ENCODE measurements around a stretch of chr2.

DNA sequence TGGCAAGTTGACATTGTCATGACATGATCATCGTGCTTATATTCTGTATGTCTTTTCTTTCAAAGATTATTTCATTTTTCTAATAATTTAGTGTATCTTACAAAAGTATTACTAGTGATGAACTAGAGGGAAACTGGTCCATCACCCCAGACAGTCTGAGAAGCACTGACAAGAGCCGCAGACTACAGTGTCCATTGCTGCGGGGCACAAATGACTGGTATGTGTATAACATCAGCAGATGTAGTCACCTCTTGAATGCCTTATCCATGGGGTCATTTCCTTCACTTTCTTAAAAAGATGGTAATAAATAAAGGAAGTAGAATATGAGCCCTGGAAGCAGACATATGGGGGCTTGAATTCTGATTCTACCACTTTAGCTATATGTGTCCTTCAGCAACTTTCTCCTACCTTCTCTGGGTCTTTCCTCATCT is 29.6 kb downstream of the NEMP2 start:
- PRO-cap, result no peak
- RRBS, result no CpG with 5 or more reads among the region's 3 CpGs

DNA sequence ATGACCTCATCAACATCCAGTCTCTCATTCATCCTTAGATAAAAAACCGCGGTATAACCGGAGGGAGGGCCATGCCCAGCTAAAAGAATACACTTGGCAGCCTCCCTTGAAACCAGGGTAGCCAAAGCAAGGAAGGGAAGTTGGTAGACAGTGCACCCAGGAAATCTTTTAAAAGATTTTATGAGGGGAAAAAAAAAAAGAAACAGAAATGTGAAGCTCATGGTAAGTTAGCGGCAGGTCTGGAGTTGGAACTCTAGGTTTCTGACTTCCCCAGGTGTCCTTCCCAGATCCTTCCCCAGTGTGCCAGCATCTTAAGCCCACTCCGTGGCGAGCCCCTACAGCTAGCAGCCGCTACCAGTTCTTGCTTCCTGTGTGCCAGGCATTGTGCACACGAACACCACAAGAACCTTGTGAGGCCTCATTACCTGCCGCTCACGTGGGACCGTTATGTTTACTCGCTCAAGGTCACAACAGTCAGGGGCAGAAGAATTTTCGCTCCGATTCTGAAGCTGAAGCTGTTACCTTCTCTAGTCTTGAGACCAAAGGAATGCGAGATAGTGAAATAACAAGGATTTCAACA is 845 bp downstream of the NEMP2 start:
- PRO-cap, result bidirectional peak, plus-strand start outside the sequence, minus-strand start at position 420 of the sequence
- RRBS, result no CpG with 5 or more reads among the region's 15 CpGs

GRCh38 chr2:190679780-190680203 is 30.9 kb downstream of the NAB1 start:
- PRO-cap, result no peak
- RRBS, result no CpG with 5 or more reads among the region's 7 CpGs

DNA sequence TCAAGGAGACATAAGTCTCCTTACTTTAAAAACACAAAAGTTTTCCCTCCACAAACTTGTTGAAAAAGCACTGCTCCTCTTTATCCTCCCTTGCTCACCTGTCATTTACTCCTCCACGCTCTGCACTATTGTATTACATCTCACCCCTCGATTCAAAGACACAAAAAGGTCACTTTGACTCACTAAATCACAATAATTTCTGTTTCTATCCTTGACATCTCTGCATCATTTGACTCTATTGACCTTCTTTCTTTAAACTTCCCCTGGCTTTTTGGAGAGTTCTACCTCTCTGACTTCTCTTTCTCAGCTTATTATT is 35.0 kb upstream of the GLS start:
- PRO-cap, result no peak
- RRBS, result no CpG with 5 or more reads among the region's 2 CpGs

GRCh38 chr2:190896815-190897363 is 16.3 kb downstream of the GLS start:
- PRO-cap, result no peak
- RRBS, result no CpG with 5 or more reads among the region's 11 CpGs

DNA sequence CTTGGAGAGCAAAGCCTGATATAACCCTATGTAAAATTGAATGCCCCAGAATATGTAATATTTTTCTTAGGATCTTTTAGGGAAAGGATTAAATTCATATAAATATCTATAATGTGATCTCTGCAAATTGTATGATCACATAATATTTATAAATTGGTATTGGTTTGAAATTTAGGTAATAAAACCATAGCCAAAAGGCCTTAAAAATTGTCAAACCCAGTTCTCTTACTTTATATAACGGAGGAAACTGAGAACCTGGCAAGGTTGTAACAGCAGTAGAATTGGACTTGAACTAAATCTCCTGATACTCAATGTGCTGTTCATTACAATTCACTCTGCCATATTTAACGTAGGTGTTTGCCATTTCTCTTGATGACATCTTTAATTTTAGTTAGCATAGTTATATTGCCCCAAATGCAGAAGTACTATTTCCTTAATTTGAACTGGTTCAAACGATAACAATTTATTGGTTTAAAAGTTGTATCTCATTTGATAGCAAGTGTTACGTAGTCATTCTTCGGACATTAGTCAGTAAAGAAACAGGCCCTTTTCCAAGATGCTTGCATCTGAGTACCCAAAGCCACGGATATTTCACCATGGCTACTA is 31.9 kb downstream of the GLS start:
- PRO-cap, result no peak
- RRBS, result no CpG with 5 or more reads among the region's 6 CpGs

DNA sequence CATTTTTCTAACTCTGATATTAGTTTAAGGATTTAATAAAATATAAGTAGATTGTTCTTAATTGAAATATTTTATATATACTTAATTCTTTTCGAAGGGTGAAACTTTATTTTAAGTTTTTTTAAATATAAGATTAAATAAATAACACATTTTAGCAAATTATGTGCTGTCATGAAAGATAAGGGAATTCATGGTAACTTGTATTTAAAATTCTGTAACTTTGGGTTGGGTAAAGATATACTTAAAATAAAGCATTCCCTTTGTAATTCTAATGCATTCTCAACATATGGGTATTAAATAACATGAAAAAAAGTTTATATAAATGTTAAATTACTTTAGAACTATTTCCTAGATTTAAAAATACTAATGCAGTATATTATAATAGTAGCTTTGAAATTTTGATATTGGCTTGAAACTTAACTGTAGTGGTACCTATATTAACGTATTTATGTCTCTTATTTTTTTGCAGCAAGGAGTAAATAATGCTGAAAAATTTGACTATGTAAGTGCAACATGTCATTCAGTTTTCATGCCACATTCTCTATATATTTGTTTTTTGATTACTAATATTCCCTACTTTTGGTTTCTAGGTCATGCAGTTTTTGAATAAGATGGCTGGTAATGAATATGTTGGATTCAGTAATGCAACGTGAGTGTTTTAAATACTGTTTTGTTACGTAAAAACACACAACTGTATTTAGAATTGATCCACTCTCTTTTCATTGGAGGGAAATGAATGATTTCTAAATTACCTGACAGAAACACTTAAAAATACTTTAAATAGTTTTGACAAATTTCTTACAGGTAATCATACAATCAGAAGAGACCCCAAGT is 40.2 kb downstream of the GLS start:
- PRO-cap, result no peak
- RRBS, result no CpG with 5 or more reads among the region's 4 CpGs

GRCh38 chr2:190934858-190935442 is 54.3 kb downstream of the GLS start:
- PRO-cap, result no peak
- RRBS, result no CpG with 5 or more reads among the region's 2 CpGs

DNA sequence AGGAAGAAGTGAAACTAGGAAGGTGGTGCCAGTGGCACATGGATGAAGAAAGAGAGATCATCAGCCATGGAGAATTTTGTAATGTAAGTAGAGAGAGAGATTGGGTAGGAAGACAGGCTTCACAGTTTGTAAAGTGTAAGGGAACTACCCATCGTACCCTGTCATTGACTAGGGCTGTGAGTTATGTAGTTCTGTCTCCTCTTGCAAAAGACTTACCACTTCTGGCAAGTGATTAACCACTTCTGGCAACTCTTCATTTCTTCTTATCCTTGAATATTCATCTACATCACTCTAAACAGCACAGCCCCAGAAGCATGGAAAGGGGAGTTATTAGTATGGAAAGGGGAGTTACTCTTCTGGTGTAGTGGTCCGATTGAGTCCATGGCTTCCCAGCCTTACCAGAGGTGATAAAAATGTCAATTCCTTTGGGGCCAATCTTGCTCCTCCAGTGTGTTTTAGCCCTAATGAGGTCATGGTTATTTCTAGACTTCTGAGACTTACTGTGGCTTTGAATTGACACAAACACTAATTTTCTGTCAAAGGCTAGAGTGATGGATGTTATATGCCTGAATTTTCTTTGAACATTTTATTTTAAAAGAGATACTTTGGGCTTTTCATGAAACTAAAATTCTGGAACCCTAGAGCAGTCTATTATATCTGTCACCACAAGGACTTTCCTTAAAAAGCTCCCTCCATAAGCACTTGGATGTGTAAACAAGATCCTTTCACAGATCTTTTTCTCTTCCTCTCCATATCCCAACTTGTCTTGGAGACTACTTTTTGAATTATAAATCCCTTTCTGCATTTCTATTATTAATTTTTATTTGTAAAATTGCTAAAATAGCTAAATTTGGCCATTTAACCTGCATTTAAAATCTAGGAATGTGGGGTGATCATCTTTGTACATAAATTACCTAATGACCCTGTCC is 51.8 kb downstream of the STAT1 start:
- PRO-cap, result no peak
- RRBS, result no CpG with 5 or more reads among the region's 2 CpGs

- PRO-cap, result no peak
- RRBS, result no CpG with 5 or more reads among the region's 5 CpGs
Measured at GRCh38 chr2:190963906-190964728, 49.9 kb downstream of the STAT1 start.

GRCh38 chr2:190986124-190987112 is 27.6 kb downstream of the STAT1 start:
- PRO-cap, result no peak
- RRBS, result no CpG with 5 or more reads among the region's 19 CpGs

GRCh38 chr2:191233995-191234194 is 11.3 kb upstream of the MYO1B start:
- PRO-cap, result no peak
- RRBS, result no CpG with 5 or more reads among the region's 2 CpGs

- PRO-cap, result no peak
- RRBS, result no CpG with 5 or more reads among the region's 8 CpGs
Measured at GRCh38 chr2:191305135-191305906, 60.1 kb downstream of the MYO1B start.

- PRO-cap, result no peak
- RRBS, result no CpG with 5 or more reads among the region's 7 CpGs
Measured at GRCh38 chr2:191628843-191629436, 49.0 kb upstream of the NABP1 start.

GRCh38 chr2:191677992-191678070 is 105 bp upstream of the NABP1 start:
- PRO-cap, result no peak
- RRBS, result 6% methylated on average over 4 of the region's 9 CpGs

- PRO-cap, result no peak
- RRBS, result no CpG with 5 or more reads among the region's 9 CpGs
Measured at GRCh38 chr2:191702978-191703737, 25.2 kb downstream of the NABP1 start.

DNA sequence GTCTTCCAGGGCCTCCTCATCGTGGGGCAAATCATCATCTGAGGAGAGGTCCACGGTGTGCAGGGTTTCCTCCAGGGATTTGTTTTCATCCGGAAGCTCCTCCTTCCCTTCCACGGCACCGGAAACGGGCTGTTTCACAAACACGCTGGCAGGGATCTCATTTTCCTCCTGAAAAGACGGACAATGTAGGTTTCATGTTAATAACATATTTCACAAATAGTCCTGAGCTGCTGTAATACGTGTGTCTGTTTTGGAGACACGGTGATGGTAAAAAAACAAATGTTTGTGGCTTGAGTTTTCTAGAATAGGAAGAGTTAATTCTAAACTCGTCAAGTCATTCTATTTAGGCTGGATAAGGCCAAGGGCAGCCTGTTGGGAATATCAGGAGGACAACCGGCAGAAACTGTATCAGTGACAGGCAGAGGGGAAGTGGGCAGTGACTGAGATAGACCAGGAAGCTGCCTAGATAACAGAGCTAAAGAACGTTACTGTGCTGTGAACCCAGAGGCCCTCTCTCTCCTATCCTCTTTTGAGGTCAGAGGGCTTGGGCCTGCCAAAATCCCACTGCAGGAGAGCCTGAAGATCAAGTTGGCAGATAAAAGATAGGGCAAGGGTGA is 10.2 kb downstream of the CAVIN2 start:
- PRO-cap, result no peak
- RRBS, result no CpG with 5 or more reads among the region's 13 CpGs

DNA sequence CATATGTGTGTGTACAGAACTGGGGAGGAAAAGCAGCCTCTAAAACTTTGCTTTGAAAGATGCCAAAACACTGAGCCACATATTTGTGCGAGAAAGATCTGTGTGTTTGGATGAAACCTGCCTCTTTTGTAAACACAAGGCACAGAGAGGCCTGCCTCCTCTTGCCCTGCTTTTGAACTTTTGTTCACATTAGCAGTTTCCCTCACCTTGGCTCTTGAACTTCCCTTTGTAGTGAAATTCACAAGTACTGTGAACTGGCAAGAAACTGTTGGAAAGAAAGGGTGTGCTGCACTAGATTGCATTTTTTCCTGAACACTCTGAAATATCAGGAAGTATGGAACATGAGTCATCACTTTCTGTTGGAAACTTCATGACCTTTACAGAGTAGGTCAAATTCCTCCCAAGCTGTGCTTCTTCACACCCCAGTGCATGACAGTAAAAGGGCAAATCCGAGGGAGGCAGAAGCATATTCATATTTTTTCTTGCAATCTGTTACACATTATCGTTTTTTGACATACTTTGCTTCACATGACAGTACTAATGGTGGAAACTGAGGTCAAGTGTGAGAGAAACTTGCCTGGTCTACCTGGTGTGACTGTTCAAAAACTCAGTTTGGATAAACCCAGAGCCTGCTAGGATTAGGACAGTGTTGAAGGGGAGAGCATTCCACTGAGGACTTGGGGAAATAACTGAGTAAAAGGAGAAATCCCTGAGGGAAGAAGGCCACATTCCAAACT is 20.1 kb upstream of the CAVIN2 start:
- PRO-cap, result bidirectional peak, plus-strand start at position 414 of the sequence, minus-strand start at position 319 of the sequence
- RRBS, result no CpG with 5 or more reads among the region's 3 CpGs

DNA sequence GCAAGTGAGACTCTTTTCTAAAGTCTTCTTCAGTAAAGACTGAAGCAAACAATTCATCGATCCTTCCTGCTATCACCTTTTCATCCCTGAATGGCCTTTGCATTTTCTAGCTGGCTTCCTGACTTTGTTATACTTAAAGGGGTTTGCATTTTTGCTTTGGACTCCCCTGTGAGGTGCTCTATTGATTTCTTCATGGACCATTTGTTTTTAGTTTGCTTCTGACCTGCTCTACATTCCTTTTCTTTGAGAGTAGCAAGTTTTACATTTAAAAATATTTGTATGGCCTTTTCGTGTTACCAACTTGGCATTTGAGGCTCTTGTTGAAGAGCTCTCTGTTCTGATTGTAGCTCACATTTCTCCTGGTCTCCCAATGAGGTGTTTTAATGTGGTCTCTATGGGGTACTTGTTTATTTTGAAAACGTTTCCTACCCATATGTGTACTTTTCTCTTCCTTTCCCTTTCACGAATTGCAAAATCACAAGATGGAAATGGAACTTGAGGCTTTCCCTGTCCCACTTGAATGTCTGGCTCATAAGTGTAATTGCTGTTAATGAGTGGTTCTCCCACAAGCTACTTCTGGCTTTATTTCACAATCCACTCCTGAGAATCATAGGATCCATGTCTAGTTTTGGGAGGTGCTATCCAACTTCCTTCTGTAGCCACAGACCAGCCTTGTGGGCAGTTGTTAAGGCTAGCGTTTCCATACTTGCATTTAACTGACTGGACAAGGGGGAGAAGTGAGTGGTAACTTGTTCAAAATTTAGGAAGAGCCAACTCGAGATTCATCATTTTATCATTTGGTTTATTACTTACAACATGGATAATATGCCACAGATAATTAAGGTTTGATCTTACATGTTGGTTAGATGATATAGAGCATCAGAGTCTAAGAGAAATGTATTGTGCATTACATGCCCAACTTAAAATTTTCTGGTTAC is 81.1 kb upstream of the CAVIN2 start:
- PRO-cap, result no peak
- RRBS, result no CpG with 5 or more reads among the region's 6 CpGs

- PRO-cap, result no peak
- RRBS, result no CpG with 5 or more reads among the region's 16 CpGs
Measured at GRCh38 chr2:192193206-192193744, 1.5 kb downstream of the TMEFF2 start.

All from MCF 10A (cell line).